Breast epithelium (tissue), 2 donors: ENCODE measurements around a stretch of chr18.

DNA sequence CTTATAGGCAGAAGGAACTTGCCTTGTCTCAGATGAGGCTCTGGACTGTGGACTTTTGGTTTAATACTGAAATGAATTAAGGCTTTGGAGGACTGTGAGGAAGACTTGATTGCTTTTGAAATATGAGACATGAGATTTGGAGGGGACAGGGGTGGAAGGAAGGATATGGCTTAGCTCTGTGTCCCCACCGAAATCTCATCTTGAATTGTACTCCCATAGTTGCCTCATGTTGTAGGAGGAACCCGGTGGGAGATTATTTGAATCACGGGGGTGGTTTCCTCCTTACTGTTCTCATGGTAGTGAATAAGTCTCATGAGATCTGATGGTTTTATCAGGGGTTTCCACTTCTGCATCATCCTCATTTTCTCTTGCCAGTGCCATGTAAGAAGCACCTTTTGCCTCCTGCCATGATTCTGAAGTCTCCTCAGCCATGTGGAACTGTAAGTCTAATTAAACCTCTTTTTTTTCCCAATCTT is 310.5 kb downstream of the SOCS6 start:
- PRO-cap, result no peak
- RAMPAGE, long total RNA, 2 experiments, result no peak in any of the 2 experiments

DNA sequence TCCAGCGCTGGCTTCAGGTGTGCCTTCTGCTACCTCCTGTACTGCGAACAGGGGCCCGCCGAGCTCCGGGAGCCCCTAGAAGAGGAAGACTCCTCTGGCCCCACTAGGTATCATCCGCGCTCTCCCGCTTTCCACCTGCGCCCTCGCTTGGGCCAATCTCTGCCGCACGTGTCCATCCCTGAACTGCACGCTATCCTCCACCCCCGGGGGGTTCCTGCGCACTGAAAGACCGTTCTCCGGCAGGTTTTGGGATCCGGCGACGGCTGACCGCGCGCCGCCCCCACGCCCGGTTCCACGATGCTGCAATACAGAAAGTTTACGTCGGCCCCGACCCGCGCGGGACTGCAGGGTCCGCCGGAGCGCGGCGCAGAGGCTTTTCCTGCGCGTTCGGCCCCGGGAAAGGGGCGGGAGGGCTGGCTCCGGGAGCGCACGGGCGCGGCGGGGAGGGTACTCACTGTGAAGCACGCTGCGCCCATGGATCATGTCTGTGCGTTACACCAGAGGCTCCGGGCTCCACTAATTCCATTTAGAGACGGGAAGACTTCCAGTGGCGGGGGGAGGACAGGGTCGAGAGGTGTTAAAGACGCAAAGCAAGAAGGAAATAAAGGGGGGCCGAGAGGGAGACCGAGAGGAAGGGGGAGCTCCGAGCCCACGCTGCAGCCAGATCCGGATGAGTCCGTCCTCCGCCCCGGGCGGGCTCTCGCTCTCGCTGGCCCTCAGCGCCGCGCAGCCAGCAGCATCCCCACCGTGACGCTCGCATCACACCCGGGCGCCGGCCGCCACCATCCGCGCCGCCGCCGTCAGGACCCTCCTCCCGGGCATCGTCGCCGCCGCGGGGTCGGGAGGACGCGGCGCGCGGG is 748 bp downstream of the NETO1 start:
- PRO-cap, result no peak
- RAMPAGE, long total RNA, 2 experiments, result no peak in any of the 2 experiments

DNA sequence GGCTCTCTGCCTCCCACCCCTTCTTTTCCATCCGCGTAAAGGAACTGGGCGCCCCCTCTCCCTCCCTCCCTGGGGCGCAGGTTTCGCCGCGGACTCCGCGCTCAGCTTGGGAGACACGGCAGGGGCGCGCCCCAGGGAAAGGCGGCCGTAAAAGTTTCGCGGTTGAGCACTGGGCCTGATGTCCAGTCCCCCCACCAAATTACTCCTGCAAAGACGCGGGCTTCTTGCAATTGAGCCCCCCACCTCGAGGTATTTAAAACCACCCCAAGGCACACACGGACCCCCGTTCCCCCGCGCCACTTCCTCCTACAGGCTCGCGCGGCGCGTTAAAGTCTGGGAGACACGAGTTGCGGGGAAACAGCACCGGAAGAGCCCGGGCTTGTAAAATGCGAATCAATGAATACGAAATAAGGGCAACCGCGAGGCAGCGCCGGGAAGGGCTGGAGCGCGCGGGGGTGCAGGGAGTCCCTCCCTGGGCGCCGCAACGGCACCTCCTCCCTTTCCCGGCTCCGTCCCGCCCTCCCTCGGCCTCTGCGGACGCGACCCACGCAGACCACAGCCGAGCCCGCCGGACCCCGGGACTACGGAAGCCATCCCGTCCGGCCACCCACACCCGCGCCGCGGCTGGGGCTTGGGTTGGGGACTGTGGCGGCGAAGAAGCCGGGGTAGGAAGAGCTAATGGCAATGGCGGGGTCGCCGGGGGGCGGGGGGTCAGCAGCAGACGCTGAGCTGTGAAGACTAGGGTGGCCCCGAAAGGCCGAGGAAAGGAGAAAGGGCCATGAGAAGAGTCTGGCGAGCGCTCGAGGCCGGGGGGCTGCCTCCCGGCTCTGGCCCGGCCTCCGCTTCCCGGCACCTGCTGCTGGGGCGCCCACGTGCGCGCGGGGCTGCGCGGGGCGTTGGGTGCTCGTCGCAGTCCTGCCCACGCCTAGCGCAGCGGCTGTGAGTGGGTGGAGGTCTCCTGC is 970 bp upstream of the NETO1 start:
- PRO-cap, result no peak
- RAMPAGE, long total RNA, 2 experiments, result no peak in any of the 2 experiments

- PRO-cap, result no peak
- RAMPAGE, long total RNA, 2 experiments, result no peak in any of the 2 experiments
These were observed 135.6 kb upstream of the NETO1 start for GRCh38 chr18:73003312-73003772.

DNA sequence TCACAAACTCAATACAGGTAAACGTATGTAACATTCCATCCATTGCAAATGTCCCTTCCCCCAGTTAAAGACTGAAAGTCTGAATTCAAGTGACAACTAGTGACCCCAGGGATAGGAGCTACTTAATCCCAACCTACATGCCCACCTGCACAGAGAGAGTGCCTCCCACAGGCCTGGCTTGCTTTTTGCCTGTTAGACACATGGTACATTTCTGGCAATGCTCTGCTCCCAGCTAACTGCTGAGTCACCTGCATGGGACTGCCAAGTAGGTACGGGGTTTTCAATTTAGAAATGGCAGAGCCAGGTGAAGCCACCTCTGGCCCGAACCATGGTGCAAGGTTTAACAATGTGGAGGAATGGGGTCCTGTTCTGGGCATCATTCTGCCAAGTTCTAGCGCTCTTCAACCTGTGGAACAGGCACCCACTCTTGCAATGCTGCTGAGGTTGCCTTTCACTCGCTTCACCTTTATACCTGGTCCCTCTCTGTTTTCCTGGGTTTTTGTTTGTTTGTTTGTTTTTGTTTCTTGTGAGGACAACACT is 60.4 kb downstream of the CYB5A start:
- PRO-cap, result no peak
- RAMPAGE, long total RNA, 2 experiments, result no peak in any of the 2 experiments

GRCh38 chr18:74251204-74251836 is 40.4 kb downstream of the CYB5A start:
- PRO-cap, result no peak
- RAMPAGE, long total RNA, 2 experiments, result no peak in any of the 2 experiments

GRCh38 chr18:74288547-74289116 is 3.1 kb downstream of the CYB5A start:
- PRO-cap, result no peak
- RAMPAGE, long total RNA, 2 experiments, result no peak in any of the 2 experiments

DNA sequence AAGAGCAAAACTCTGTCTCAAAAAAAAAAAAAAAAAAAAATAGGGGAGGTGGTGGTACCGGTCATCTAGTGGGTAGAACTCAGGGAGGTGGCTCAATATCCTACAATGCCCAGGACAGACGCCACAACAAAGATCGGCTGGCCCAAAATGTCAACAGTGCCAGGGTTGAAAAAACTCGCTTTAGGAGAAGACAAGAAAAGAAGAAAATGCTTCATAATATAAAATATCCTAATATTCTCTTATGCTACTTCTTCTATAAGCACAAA is 2.1 kb downstream of the CYB5A start:
- PRO-cap, result no peak
- RAMPAGE, long total RNA, 2 experiments, result no peak in any of the 2 experiments

- PRO-cap, result no peak
- RAMPAGE, long total RNA, 2 experiments, result no peak in any of the 2 experiments
These were observed 49.3 kb downstream of the DIPK1C start for GRCh38 chr18:74407843-74408223.

- PRO-cap, result no peak
- RAMPAGE, long total RNA, 2 experiments, result no peak in any of the 2 experiments
These were observed 21.0 kb downstream of the DIPK1C start for GRCh38 chr18:74436065-74436640.

DNA sequence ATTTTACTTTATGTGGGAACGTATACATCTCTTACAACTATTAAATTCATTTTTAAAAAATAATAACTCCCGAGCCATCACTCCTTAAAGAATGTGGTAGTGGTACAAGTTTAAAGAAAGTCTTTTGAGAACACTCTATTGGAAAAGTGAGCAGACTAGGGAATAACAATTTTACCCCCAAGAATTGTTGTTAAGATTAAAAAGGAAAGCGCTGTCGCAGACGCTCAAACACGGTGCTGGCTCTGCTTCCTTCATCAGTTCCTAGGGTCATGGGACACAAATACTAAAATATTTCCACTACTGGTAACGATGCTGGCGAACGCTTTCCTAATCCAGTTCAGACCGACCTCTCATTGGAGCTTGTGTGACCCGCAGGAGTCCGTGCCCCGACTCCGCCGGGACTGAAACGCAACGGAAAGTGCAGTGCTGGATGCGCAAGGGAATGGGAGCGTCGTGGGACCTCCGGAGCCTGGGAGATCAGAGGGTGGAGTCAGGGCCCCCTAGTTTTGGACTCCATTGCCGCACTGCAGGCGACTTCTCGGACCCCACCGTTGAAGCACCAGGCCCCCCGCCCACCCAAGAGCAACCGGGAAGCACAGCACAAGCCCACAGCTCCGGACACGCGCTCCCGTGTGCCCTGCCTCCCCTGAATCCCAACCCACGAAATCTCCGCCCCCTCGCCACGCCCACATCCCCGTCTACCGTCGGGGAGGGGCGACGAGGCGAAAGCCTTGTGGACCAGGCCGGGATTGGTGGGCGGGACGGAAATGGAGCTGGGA is 580 bp upstream of the CNDP2 start:
- PRO-cap, result bidirectional peak, plus-strand start at position 423 of the sequence, minus-strand start at position 403 of the sequence; bidirectional peak, plus-strand start outside the sequence, minus-strand start at position 655 of the sequence
- RAMPAGE, long total RNA, 2 experiments, result no peak in any of the 2 experiments

GRCh38 chr18:74500309-74501036 is 4.3 kb downstream of the CNDP2 start:
- PRO-cap, result no peak
- RAMPAGE, long total RNA, 2 experiments, result no peak in any of the 2 experiments

DNA sequence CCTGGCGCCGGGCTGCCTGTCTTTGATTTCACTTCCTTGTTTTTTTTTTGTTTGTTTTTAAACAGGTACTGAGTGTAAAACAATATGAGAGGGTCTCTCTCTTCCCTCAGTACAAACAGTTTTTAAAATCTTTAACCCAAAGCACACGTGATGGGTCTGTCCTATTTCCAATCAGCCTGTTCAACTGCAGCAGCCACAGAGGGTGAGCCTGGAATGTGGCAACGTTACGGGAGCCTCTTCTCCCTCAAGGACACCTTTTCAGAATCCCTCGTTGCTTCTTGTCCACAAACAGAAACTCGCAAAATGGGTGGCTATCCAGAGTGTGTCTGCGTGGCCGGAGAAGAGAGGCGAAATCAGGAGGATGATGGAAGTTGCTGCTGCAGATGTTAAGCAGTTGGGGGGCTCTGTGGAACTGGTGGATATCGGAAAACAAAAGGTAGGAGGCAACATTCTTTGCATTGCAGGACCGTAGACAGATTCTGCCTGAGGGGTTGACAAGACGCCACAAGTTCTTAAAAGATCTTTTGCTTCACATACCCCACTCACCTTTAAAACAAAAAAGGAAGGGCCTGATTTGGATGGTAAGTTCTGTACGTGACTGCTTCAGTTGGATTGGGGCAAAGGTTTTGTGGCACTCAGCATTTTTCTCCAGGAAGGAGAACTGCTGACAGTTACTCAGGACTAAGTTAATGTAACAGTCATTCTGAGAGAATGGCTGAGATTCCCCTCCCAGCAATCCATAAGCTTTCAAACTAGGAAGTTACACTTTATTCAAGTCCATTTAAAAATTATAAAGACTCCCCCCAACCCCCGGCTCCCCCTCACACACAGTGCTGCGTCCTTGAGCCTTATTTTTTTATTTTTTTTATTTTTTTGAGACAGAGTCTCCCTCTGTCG is 5.1 kb downstream of the CNDP2 start:
- PRO-cap, result no peak
- RAMPAGE, long total RNA, 2 experiments, result no peak in any of the 2 experiments

GRCh38 chr18:74513356-74514287 is 17.5 kb downstream of the CNDP2 start:
- PRO-cap, result no peak
- RAMPAGE, long total RNA, 2 experiments, result no peak in any of the 2 experiments

DNA sequence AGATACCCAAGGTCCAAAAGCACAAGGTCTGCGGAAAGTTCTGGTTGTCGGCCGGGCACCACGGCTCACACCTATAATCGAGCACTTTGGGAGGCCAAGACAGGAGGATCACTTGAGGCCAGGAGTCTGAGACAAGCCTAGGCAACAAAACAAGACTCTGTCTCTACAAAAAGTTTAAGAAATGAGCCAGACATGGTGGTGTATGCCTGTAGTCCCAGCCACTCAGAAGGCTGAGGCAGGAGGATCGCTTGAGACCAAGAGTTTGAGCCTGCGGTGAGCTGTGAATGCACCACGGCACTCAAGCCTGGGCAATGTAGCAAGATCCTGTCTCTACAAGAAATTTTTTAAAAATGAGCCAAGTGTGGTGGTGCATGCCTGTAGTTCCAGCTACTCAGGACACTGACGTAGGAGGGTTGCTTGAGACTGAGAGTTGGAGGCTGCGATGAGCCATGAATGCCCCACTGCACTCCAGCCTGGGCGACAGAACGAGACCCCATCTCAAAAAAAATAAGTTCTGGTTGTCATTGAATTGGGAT is 13.9 kb upstream of the CNDP1 start:
- PRO-cap, result no peak
- RAMPAGE, long total RNA, 2 experiments, result no peak in any of the 2 experiments

GRCh38 chr18:74868456-74868829 is 270.8 kb downstream of the ZNF407 start:
- PRO-cap, result unidirectional peak, plus-strand start at chr18:74868671
- RAMPAGE, long total RNA, 2 experiments, result no peak in any of the 2 experiments

DNA sequence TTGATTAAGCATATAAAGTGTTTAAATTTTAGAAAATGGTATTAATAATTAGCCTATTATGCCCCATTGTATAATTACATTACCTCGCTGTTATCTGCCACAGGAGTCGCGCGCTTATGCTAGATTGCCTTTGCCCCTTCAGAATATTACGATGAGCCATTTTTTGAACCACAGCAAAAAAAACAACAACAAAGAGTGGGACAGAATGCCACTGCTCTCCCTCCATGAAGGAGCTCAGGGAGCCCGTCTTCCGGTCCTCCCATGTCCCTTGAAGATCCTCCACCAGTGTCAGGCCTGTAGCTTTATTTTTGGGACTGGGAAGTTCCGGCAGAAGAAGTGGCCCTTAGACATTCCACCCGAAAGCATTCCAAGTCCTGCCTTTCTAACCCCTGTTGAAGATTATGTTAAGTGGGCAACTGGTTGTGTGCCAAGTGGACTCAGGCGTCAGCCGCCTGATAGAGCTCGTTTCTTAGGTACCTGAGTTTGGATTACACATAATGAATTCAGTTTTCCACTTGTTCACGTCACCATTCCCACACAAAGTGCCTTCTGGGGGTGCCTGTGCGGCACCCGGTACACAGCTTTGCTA is 156.6 kb downstream of the PTGR3 start:
- PRO-cap, result no peak
- RAMPAGE, long total RNA, 2 experiments, result no peak in any of the 2 experiments

DNA sequence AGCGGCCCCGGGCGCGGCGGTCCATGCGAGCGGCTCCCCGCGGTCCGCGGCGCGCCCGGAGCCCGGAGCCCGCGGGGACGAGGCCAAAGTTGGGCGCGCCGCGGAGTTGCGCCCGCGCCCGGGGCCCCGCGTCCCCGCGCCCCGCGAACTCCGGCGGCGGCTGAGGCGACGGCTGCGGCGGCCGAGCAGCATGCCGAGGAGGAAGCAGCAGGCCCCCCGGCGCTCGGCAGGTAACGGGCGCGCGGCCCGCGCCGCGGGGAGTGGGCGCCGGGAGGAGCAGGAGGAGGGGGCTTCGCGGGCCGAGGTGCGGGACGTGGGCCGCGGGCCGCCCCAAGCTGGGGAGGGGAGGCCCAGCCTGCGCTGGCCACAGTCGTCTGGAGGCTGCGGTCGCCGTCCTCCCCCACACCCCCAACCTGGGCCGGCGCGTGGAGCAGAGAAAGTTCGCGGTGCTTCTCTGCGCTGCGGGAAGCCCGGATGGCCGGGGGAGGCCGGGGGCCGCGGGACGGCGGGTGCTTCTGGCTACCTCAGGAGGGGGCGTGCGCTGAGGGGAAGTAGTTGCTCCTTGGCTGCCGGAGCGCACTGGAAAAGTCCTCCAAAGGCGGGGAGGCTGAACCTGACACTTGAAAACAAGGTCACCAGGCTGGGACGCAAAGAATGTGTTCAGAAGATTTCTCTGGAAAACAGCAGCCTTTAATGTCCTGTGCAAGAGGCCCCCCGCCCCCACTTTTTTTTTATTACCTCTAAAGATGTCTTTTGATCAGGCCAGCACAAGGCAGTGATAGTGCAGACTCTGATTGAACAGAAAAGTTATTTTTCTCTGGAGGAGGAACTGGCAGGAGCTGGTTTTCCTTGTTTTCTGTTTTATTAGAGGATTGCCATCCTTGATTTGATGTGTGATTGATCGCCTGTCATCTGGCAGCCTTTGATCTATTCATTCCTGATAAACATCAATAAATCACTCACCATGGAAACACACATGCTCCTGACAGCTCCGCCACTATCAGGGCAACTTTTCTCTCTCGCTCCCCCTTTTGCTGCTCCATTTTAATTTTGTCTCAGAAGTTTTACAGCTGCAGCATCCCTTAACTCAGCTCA is 1.4 kb downstream of the TSHZ1 start:
- PRO-cap, result no peak
- RAMPAGE, long total RNA, 2 experiments, result no peak in any of the 2 experiments

- PRO-cap, result no peak
- RAMPAGE, long total RNA, 2 experiments, result no peak in any of the 2 experiments
These were observed 3.2 kb downstream of the TSHZ1 start for GRCh38 chr18:75213774-75214165.

DNA sequence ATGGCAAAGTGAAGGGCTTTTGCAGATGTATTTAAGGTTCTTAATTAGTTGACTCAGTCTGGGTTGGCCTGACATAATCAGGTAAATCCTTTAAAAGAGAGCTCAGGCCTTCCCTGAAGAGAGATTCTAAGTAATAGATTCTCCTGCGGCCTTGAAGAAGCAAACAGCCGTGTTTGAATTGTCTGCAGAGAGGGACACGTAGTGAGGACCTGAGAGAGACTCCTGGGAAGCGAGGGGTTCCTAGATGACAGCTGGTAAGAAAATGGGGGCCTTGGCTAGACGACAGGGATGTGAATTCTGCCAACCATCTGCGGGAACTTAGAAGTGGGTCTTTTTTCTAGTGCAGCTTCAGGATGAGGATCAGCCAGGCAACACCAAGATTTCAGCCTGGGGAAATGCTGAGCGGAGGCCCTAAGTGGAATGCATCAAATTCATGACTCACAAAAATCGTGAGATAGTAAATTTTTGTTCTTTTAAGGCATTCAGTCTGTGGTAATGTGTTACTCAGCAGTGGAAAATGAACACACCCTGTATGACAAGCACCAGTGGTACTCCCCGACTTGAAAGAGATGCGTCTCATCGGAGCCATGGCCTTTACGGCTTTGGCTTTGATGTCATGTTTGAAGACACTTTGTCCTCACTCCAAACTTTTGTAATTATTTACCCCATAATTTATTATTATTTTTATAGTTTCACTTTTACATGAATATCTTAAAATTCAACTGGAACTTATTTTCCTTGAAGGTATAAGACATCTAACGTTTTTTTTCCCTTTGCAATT is 62.2 kb upstream of the SMIM21 start:
- PRO-cap, result no peak
- RAMPAGE, long total RNA, 2 experiments, result no peak in any of the 2 experiments